H1 (cell line): Measurements from ENCODE around the gene TMEM184B.

DNA sequence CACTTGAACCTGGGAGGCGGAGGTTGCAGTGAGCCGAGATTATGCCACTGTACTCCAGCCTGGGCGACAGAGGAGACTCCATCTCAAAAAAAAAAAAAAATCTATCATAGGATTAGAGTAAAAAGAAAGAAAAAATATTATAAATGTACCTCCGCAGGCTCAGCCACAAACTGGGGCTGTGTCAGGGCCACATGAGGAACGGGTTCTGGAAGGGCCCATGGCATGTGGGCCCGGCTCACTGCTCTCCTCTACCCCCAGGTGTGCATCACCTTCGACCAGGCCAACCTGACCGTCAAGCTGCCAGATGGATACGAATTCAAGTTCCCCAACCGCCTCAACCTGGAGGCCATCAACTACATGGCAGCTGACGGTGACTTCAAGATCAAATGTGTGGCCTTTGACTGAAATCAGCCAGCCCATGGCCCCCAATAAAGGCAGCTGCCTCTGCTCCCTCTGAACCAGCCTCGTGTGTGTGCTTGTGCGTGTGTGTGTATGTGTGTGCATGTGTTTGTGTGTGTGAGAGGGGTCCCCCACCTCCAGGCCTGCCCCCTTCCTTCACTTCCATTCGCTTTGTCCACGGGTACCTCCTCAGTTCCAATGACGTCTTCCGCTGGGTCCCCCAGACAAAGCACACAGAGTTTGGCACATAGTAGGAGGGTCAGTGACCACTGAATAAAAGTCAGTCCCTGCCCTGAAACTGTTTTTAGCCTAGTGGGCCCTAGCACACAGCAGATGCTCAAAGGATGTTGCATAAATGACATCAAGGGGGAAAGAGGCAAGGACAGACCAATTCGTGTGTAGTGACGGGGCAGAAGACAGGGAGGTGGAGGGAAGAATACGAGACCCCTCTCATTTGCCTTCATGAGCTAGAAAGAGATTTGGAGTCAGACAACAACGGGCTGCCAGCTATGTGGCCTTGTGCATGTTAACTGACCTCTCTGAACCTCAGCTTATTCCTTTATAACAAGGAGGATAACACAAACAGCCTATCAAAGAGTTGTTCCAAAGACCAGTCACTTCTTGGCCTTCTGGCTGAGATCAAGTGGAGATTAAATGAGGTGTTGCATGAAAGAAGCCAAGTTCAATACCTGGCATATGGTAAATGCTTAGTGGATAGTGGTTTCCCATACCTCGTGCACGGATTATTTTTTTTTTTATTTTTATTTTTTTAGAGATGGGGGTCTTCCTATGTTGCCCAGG is 4.3 kb downstream of the LGALS1 start:
- RRBS, result no CpG with 5 or more reads among the region's 23 CpGs
CAGE:
- cytosol, long polyA plus RNA, result no peak
- long polyA plus RNA, result no peak
- nucleus, long polyA plus RNA, result no peak

DNA sequence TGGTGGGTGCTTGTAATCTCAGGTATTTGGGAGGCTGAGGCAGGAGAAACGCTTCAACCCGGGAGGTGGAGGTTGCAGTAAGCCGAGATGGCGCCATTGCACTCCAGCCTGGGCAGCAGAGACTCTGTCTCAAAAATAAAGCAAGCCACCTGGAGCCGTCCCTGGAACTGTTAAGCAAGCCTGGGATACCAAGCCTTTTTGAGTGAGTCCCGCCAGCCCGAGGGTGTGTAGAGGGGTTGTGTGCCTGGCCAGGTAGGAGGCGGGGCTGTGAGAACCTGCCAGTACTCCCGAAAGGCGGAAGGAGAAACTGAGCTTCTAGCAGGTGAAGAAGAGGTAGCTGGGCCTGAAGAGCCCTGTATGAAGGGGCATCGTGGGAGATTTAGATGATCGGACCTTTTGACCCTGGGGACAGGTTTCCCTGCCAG is 52.4 kb downstream of the TRIOBP start:
- RRBS, result no CpG with 5 or more reads among the region's 12 CpGs
CAGE:
- cytosol, long polyA plus RNA, result no peak
- long polyA plus RNA, result no peak
- nucleus, long polyA plus RNA, result no peak

DNA sequence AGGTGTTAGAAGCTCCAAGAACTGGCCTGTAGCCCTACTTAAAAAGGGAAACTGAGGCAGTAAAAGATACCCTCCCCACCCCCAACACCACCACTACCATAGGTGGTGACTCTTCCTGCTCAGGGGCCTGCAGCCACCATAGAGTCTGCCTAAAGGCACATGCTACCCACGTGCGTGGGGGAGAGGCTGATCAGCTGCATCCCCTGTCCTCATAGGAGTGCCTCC is 39.2 kb upstream of the H1-0 start:
- RRBS, result no CpG with 5 or more reads among the region's 2 CpGs
CAGE:
- cytosol, long polyA plus RNA, result no peak
- long polyA plus RNA, result no peak
- nucleus, long polyA plus RNA, result no peak

DNA sequence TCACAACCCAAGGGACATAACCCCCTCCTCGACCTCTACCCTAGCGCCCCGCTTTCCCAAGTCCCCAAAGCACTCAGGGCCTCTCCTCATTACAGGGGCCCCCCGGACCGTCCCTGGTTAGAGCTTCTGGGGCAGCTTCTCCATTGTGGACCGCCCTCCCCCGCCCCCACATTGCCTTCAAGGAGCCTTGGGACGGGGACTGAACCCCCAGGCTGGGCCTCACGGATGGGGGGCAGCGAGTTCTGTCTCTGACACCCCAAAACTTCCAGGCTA is 982 bp upstream of the H1-0 start:
- RRBS, result no CpG with 5 or more reads among the region's 10 CpGs
CAGE:
- cytosol, long polyA plus RNA, result no peak
- long polyA plus RNA, result no peak
- nucleus, long polyA plus RNA, result no peak

GRCh38 chr22:37806801-37807303 is 882 bp upstream of the GCAT start:
- RRBS, result no CpG with 5 or more reads among the region's 9 CpGs
CAGE:
- cytosol, long polyA plus RNA, result no peak
- long polyA plus RNA, result no peak
- nucleus, long polyA plus RNA, result no peak

GRCh38 chr22:37854889-37855386 is 5.7 kb downstream of the EIF3L start:
- RRBS, result no CpG with 5 or more reads among the region's 3 CpGs
CAGE:
- cytosol, long polyA plus RNA, result no peak
- long polyA plus RNA, result no peak
- nucleus, long polyA plus RNA, result no peak

GRCh38 chr22:37874223-37874613 is 25.0 kb downstream of the EIF3L start:
- RRBS, result no CpG with 5 or more reads among the region's 5 CpGs
CAGE:
- cytosol, long polyA plus RNA, result no peak
- long polyA plus RNA, result no peak
- nucleus, long polyA plus RNA, result no peak

- RRBS, result no CpG with 5 or more reads among the region's 9 CpGs
CAGE:
- cytosol, long polyA plus RNA, result no peak
- long polyA plus RNA, result no peak
- nucleus, long polyA plus RNA, result no peak
Measured at GRCh38 chr22:37894962-37895757, 10.9 kb upstream of the MICALL1 start.

GRCh38 chr22:37932325-37932910 is 21.0 kb downstream of the C22orf23 start:
- RRBS, result no CpG with 5 or more reads among the region's 16 CpGs
CAGE:
- cytosol, long polyA plus RNA, result no peak
- long polyA plus RNA, result no peak
- nucleus, long polyA plus RNA, result no peak

DNA sequence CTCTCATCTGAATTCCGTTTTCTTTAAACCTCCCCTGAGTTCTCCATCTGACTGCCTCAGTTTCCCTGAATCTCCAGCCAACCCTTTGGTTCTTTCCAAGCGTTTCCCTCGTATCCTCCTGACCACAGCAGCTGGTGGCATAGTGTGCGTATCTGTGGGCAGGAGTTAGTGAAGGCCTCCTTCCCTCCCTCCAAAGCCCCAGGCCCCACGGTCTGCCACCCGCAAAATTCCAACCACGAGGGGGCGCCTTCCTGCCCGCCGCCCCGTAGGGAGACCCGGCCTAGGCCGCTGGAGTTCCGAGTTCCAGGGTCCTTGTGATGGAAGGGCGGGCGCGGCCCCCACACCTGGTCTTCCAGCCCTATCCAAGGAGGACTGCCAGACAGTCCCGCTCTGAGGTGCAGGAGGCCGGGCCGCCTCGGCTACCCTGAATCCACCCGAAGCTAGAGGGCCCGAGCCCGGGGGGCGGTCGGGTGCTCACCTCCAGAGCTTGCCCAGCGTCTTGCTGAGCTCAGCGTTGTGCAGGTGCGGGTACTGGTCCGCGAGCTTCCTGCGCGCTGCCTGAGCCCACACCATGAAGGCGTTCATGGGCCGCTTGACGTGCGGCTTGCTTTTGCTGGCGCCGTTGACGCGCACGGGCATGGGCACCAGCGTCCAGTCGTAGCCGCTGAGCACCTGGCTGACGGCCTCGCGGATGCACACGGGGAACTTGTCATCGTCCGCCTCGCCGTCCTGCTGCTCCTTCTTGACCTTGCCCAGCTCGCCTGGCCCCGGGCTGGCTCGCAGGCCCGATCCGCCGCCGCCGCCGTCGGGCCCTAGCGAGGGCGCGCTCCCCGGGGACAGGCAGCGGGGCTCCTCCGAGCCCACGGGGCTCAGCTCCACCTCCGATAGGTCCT is 1.2 kb downstream of the SOX10 start:
- RRBS, result 5% methylated on average over 23 of the region's 71 CpGs
CAGE:
- cytosol, long polyA plus RNA, result no peak
- long polyA plus RNA, result no peak
- nucleus, long polyA plus RNA, result no peak

- RRBS, result no CpG with 5 or more reads among the region's 10 CpGs
CAGE:
- cytosol, long polyA plus RNA, result no peak
- long polyA plus RNA, result no peak
- nucleus, long polyA plus RNA, result no peak
Measured at GRCh38 chr22:38017486-38018210, 33.3 kb upstream of the SOX10 start.

GRCh38 chr22:38034029-38034974 is 22.9 kb upstream of the PICK1 start:
- RRBS, result no CpG with 5 or more reads among the region's 24 CpGs
CAGE:
- cytosol, long polyA plus RNA, result no peak
- long polyA plus RNA, result no peak
- nucleus, long polyA plus RNA, result no peak

GRCh38 chr22:38039038-38039410 is 18.2 kb upstream of the PICK1 start:
- RRBS, result 100% methylated on average over 1 of the region's 20 CpGs
CAGE:
- cytosol, long polyA plus RNA, result no peak
- long polyA plus RNA, result no peak
- nucleus, long polyA plus RNA, result no peak

GRCh38 chr22:38202986-38203935 is 1.5 kb downstream of the MAFF start:
- RRBS, result 13% methylated on average over 6 of the region's 22 CpGs
CAGE:
- cytosol, long polyA plus RNA, result no peak
- long polyA plus RNA, result no peak
- nucleus, long polyA plus RNA, result no peak

DNA sequence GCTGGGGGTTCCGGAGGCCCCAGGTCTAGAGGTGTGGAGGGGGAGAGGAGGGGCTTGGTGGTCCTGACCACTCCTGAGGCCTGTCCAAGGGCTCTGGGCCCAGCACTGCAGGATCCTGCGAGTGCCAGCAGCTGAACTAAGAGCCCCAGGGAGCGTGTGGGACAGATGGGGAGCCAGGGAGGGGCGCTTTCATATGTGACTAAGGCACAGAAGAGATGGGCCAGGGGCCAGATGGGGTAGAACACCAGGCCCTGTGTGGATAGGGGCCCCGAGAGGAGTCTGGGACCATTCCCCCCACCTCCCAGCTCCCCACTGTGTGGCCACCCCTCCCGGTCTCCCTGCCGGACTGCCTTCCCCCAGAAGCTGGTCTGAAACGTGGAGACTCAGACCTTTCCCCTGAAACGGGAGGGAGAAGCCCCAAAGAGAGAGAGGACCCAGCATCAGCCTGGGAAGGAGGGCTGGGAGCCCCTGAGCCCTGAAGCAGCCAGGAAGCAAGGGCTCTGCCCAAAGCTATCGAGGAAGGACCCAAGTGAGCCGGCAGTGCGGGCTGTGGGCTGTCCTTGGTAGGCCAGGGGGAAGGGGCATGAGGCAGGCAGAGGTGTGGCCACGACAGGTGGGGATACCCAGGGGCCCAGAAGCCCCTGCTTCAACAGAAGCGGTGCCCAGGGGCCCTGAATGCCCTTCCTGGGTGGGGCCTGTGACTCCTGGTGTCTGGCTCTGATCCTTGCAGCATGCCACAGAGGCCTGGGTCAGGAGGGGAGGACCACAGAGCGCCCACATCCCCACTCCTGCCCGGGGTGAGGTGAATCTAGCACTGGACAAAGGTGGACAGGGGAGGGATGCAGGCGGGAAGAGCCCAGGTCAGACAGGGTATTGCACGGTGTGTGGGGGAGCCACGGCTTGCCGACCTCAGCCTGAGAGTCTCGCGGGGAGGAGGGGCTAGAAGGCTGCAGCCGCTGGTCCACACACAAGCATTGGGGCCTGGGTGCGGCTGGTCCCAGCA is 18.7 kb downstream of the MAFF start:
- RRBS, result no CpG with 5 or more reads among the region's 24 CpGs
CAGE:
- cytosol, long polyA plus RNA, result no peak
- long polyA plus RNA, result no peak
- nucleus, long polyA plus RNA, result no peak

DNA sequence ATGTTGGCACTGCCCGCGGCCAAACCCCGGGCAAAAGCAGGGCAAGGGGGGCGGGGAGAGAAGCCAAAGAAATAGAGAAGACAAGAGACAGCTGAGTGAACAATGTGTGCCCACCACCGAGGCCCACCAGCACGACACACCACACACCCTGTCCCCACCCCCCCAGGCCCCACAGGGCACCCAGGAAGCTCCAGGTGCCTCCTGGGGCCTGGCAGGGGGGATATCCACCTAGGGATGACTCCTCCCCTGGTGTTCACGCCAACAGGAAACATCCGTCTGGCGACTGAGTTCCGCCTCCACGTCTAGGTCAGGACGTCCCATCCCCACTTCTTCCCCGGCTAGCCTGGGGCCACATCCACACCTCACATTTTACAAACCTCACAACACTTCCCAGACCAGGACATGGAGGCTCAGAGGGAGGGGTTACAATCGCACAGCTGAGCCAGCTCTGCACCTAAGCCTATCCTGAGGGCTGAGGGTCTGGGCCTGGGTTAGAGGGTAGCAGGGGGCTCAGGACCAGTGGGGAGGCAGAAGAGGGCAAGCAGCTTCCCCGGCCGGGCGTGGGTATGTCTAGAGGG is 20.9 kb downstream of the MAFF start:
- RRBS, result no CpG with 5 or more reads among the region's 17 CpGs
CAGE:
- cytosol, long polyA plus RNA, result no peak
- long polyA plus RNA, result no peak
- nucleus, long polyA plus RNA, result no peak

DNA sequence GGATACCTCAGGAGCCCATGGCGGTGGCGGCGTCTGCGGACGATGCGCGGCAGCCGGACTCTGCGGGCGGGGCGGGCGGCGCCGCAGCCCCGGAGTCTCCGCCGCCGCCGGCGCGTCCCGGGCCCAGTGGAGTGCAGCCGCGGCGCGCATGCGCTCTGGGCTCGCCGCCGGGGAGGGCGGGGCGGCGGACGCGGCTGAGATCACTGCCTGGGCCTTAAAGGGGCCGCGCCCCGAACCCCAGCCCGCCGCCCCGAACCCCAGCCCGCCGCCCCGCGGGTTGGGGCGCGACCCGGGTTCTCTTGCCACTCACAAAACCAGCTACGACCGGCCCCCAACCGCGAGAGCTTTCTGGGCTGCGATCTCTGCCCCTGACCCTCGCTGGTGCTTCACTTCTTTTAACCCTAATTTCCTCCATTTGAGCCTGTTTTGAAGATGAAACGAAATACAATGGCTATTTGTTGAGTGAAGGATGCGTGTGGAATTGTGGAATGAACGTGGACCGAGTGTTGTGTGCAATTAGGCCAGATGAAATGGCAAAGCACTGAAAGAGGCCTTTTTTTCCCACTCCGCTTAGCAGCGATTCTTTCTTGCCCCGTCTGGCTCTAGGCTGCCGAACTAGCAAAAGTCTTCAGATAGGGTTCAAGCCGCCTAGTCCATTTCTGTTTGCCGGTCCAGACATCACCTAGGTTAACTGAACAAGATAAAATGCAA is at the start of gene TMEM184B:
TSS of gene TMEM184B (minus strand) at position 133 of the 711 bp plus-strand sequence.
- RRBS, result 2% methylated on average over 26 of the region's 64 CpGs
CAGE:
- cytosol, long polyA plus RNA, result start-site peak on the minus strand centred at position 96 of the sequence, 71 bp wide, 275 reads
- long polyA plus RNA, result start-site peak on the minus strand centred at position 115 of the sequence, 37 bp wide, 213 and 60 reads in 2 replicates
- nucleus, long polyA plus RNA, result start-site peak on the minus strand centred at position 117 of the sequence, 40 bp wide, 198 reads

DNA sequence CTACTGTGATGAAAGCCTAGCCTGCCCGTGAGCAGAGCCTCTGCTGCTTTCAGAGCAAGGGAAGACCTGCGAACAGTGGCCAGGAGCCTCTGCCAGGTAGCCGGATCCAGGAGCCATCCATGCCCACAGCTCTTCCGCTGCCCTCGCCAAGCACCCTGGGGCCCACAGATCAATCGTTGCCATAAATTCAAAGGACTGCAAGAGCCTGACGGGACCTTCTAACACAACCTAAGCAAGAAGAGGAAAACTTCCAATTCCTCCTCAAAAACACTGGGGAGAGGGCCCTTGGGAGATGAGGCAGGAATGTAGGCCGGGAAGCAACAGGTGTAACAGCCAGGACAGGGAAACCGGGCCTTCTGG is 18.2 kb downstream of the CSNK1E start:
- RRBS, result no CpG with 5 or more reads among the region's 9 CpGs
CAGE:
- cytosol, long polyA plus RNA, result no peak
- long polyA plus RNA, result no peak
- nucleus, long polyA plus RNA, result no peak

DNA sequence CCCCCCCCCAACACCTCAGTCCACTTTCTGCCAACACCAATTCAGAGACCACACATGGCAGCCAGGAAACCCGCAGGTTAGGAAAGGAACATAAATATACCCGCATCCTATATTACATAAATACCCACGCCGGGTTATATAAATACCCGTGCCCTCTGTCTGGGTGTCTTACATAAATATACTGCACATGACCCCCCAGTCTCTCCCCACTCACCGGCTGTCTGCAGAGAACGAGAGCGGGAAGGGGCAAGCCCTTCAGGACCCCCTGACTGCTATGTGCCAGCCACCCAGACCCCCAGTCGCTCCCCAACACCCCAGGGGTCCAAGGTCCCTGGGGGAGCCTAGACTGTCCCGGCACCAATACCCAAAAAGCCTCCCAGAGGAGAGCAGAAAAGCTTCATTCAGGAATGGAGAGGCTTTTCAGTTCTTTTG is 1.6 kb downstream of the CSNK1E start:
- RRBS, result 54% methylated on average over 3 of the region's 10 CpGs
CAGE:
- cytosol, long polyA plus RNA, result no peak
- long polyA plus RNA, result no peak
- nucleus, long polyA plus RNA, result no peak

DNA sequence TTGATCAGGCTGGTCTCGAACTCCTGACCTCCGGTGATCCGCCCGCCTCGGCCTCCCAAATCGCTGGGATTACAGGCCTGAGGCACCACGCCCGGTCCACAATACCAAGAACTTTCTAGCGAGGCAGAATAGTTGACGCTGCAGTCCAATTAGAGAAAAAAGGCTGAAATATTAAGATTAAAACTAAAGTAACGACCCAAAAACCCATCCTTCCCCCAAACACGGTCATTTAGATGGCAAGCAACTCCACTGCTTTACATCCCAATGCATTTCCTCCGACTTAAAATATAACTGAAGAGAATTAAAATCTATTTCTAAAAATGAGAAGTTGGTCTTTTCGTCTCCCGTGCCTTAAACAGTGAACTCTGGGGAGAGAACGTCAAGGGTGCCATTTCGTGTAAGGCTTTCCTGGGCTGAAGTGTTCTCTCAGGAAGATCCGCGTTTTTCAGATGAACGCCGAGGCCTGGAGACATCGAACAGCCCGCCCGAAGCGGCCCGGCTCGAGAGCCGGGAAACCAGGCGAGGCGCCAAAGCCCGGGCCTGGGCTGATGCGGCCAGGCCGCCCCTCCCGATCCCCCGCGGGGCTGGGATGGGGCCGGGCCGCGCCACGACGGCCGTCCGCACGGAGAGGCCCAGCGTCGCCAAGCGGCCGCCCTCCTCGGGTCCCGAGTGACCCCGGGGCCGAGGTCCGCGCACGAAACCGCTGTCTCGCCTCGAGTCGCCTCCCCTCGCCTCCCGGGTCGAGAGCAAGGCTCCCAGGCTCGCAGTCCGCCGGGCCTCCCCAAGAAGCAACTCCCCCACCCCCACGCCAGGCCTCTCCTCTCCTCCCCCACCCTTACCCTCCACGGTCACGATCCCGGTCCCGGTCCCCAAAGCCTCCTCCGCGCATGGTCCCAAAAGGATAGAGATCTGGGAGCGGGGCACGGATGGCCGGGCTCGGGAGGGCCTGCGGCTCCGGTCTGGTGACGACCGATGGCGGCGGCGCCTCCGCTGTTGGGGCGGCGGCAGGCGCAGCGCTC is 690 bp downstream of the DDX17 start:
- RRBS, result under 1% methylated on average over 40 of the region's 88 CpGs
CAGE:
- cytosol, long polyA plus RNA, result no peak
- long polyA plus RNA, result no peak
- nucleus, long polyA plus RNA, result no peak